SEM (cell line): Measurements from ENCODE around the gene CFHR3.

- PRO-cap = no peak
Observed at GRCh38 chr1:187408062-187408513, 579.3 kb downstream of the PLA2G4A start.

DNA sequence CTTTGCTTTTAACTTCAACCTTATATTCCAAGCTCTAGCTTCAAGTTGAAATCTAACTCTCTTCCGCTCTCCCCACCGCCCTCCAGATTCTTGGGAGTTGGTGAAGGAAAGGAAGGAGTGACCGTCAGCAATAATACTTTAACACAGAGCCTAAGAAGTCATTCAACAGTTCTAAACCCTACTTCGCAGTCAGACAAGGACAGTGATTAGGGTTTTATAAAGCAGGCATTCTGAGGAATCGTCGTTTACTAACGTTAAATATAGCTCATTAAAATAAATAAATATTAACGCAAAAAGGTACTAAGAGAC, 2.7 kb downstream of the BRINP3 start:
- PRO-cap = no peak

GRCh38 chr1:192545996-192546257, 29.6 kb upstream of the RGS1 start:
- PRO-cap = no peak

GRCh38 chr1:192715862-192716565, 80.1 kb downstream of the RGS13 start:
- PRO-cap = no peak

DNA sequence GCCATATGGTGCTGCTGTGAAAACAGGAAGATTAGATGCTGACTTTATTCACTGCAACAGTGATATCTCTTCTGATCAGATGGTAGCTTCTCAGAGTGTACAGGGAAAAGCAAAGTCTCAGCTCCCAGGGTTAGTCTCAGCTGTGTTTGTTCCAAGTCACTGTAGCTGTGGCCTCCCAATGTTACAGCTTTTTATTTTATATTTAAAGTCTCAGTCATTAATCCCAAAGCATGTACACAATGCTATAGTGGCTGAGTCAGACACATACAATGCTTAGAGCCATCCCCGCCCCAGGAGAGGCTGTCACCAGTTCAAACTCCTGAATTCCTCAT, 42.7 kb upstream of the RGS2 start:
- PRO-cap = no peak

GRCh38 chr1:192811461-192812487, 2.9 kb downstream of the RGS2 start:
- PRO-cap = no peak

GRCh38 chr1:192827163-192827675, 18.4 kb downstream of the RGS2 start:
- PRO-cap = no peak

DNA sequence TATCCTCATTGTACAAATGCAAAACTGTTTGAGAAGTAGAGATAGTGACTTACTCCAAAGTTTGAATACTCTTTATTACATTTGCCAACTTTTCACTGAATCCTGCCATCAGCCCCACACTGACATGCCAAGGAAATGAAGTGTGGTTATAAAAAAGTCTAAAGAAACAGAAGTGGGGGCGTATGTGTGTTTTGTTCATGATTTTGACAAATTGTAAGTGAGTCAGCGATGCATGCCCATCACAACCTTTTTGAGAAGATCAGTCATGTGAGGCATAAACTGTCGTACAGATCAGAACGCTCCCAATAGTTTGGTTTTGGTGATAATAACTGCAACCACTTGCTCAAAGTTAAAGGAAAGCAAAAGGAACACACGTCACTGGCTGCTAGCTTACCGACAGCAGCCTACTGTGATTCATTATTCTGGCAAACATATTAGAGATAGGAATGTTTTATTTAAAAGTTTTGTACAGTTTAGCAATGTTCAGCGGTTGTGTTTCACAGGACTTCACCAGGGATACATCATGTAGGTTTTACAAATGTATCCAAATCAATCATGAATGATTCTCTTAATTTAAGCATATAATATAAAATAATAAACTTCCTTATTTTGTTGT, 95.7 kb downstream of the RGS2 start:
- PRO-cap = no peak

DNA sequence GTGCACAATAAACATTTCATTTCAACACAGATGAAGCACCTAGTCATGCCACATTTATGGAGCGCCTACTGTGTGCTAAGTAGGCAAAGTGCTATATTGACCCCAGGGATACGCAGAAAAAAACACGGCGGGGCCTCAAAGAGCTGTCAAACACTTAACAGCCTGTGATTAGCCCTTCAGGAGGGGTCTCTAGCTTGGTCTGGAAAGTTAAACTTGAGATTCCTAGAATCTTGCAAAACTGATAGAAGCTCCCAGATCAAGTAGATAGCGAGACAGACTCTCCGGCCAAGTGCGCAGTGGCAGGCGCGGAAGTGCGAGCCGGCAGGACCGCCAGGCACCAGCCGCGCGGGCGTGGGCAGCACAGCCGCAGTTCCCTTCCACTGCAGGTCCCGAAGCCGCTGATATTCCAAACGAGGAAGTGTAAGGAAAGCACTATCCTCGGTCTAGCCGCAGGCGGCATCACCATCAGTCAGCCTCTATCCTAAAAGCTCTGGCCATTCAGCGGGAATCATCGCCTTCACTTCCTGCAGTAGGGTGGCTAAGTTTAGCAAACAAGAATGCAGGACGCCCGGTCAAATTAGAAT, 840 bp downstream of the GLRX2 start:
- PRO-cap = no peak

DNA sequence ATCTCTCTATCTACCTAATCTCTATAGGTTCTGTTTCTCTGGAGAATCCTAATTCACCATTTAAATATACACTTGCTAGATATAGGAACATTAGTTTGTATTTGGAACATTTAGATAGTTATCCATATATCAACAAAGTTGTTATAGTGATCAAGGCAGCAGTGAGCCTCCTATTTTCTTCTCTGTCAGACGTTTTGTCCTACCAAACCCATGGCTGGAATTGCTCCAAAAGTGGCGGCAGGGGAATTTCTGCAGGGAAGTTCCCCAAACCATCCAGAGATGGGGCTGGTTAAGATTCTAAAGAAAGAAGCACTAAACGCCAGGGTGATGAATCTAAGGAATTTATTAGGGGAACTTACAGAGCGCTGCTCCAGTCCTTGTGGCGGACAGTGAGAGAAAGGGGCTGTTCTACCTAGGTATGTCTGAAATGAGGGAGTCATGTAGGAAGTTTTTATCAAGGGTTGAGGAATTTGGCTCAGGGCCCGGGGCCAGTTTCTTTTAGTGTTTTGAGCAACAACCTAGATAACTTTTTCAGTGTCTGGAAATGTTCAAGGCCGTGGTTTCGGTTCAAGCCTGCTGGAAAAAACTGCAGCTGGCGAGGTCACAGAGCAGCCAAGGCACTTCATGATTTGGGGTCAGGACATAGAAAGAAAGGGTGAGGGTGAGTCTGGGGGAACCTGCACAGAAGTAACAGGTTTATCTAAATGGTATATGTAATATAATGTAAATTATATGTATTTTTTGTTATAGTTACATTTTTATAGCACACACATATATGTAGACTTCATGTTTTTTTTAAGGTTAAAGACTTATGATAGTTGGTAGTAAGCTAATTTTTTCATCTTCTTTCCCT, 222.5 kb upstream of the B3GALT2 start:
- PRO-cap = no peak

DNA sequence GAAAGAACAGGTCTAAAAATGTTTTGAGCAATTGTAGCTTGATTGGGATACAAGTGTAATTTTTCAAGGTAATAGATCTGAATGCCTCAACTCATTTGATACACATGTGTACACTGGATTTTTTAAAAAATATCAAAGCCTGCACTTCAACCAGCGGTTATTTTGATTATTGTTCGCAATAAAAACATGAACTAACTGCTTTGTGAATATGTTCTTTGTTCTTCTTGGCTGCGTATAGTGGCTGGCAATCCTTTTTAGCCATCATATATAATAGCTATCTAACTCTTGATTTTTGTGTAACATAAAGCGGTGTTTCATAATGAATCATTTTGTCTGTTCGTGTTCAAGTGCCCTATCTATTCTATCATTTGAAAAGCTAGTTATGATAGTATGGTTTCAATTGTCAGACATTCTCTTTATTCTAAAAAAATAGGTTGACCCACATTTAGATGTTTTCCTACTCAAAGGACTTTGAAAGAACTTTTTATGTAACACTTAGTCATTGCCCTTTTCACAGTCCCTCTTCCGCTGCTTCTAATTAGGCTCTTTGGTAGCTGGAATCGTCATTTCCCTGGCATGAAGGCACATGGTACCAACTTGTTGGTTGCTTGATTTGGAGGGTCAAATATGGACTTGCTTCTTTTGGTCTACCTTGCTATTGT, 272.1 kb upstream of the B3GALT2 start:
- PRO-cap = no peak

GRCh38 chr1:193462471-193463144, 276.2 kb upstream of the B3GALT2 start:
- PRO-cap = no peak

DNA sequence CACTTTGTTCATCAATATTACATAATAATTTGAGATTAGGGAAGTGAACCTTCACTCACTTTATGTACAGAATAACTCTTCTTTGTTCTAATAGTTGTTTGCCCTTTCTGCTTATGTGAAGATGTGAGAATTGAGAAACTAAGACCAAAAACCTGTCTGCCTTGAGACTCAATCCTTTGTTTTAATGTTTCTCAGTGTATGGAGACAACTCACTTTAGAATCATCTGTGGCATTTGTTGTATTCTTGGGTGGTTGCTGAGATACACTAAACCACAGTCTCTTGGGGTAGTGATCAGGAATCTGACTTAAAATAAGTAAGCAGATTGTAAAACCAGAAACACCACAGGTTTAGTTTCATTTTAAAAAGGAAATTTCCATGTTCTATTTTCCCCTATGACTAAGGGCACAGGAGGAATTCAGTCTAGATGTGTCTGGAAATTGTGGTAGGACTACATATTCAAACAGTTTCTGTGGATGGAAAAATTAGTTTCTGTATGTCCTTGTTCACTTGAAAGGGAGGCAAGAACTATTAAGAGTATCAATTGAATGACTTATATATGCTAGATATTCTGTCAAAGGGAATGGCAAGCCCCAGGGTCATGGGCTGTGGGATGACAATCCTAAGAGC, 383.3 kb upstream of the B3GALT2 start:
- PRO-cap = no peak

DNA sequence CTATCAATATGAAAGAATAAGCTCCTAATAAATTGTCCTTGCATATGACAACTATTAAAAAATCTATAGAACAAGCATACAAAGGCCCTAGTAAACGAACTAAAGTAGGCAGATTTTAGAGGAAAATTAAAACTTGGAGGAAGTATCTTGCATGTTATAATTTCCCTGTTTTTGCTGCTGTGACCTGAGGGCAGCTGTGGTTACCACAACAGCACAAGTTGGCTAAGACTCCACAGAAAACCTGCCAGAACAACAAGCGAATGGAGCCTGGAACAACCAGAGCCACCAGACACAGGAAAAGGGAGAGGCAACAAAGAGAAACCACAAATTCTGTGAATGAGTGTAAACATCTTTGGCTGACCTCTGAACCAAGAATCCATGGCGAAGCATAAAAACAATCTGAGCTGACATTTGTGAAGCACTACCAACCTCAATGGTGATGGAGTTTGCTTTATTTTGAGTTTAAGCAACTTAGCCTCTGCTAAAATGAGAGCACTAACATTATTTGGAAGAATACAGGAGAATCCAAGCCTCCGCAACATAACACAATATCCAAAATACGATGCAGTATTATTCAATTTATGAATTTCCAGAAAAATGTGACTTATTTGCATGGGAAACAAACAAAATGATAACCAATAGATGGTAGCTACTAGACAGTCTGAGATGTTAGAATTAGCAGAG, 207.4 kb downstream of the KCNT2 start:
- PRO-cap = no peak

- PRO-cap = no peak
Observed at GRCh38 chr1:196438344-196438838, 169.8 kb downstream of the KCNT2 start.

- PRO-cap = no peak
Observed at GRCh38 chr1:196607904-196608302, 337 bp downstream of the KCNT2 start.

GRCh38 chr1:196774213-196774995, at the start of gene CFHR3:
Gene CFHR3 (plus strand): TSS chr1:196774840.
- PRO-cap = no peak

- PRO-cap = no peak
Observed at GRCh38 chr1:196823446-196823695, 3.8 kb downstream of the CFHR1 start.

DNA sequence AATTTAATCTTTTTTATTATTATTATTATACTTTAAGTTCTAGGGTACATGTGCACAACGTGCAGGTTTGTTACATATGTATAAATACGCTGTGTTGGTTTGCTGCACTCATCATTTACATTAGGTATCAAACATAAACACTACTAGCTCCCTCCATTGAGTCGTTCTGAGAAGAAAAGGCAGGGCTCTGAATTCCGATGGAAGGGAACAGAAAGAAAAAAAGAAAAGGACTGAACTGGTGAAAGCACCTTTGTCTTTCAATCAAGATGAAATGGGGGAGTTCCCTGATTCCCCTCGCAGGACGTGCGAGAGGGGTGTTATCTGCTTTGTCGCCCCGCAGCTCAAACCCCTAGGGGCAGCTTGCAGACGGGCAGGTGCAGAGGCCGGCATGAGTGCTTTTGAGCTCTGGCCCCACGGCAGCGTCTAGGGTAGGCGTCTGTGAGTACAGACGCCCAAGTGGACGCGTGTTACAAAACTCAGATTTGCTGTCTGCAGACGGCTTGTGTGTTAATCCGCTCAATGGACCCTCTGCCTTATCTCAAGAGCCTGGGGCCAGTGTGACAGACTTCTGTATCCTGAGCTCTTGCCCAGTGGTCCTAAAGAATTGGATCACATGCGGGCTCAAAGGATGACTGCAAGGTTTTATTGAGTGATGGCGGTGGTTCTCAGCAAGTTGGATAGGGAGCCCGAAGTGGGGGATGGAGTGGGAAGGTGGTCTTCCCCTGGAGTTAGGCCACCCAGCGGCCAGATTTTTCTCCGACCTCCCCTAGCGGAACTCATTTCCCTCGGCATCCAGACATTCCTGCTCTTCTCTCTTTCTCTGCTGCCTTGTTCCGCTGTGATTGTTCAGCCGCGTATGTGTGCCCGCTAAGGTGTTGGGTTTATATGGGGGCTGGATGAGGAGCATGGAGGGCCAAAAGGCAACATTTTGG, 9.3 kb downstream of the CFHR4 start:
- PRO-cap = no peak

DNA sequence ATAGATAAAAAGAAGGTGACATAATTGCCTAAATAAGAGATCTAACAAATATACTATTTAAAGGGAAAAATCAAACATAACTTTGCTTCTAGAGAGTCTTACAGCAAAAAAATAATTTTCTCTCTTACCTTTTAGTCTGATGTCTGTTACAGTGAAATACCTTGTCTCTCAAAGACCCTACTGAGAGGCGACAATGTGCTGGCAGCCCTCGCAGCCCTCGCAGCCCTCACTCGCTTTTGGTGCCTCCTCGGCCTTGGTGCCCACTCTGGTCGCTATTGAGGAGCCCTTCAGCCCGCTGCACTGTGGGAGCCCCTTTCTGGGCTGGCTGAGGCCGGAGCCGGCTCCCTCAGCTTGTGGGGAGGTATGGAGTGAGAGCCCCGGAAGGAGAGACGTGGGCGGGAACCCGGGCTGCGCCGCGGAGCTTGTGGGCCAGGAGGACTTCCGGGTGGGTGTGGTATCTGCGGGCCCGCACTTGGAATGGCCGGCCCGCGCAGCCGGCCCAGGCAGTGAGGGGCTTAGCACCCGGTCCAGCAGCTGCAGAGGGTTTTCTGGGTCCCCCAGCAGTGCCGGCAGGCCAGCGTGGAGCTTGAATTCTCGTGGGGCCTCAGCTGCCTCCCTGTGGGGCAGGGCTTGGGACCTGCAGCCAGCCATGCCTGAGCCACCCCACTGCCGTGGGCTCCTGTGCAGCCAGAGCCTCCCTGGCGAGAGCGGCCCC, 10.1 kb upstream of the CFHR2 start:
- PRO-cap = no peak